Urinary bladder (tissue), 3 donors: ENCODE measurements around a stretch of chr3.

DNA sequence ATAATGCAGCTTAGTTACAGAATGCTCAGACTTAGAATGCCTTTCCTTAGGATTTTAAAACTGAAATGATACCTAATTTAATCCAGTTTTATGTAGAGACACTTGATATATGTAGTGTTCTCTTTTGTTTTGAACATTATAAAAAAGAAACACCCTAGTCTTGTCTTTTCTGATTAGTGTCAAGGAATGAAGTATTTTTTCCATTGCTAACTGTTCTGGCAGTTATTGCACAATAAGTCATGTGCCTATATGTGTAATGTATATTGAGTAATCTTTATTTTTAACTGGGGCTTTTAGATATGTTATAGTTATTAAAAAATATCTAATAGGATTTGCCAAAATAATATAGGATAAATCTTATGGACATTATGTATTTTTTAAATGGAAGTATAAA lies 4.5 kb downstream of the ARL8B start:
- PRO-cap = no peak
- RAMPAGE, long total RNA = no peak

DNA sequence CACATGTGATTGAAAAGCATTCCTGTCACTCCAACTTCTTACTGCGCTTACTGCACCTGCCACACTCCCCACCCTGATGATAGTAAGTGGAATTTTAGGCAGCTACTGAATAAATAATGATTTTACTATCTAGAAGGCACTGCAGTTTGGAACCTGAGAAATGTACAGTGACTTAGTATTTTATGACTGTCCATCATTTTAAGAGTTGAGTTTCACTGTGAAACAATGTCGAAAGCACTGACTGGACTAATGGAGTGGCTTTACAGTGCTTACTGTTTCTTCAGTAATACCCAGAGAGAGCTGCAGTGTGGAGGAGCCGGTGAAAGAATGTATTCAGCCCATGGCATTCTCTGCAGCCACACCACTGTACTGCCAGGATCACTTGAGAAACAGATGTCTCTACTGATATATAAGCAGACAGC lies 16.5 kb downstream of the ARL8B start:
- PRO-cap = no peak
- RAMPAGE, long total RNA = no peak

GRCh38 chr3:5189220-5189527 lies 1.7 kb downstream of the EDEM1 start:
- PRO-cap = no peak
- RAMPAGE, long total RNA = no peak

GRCh38 chr3:5202090-5202847 lies 14.8 kb downstream of the EDEM1 start:
- PRO-cap = no peak
- RAMPAGE, long total RNA = no peak

DNA sequence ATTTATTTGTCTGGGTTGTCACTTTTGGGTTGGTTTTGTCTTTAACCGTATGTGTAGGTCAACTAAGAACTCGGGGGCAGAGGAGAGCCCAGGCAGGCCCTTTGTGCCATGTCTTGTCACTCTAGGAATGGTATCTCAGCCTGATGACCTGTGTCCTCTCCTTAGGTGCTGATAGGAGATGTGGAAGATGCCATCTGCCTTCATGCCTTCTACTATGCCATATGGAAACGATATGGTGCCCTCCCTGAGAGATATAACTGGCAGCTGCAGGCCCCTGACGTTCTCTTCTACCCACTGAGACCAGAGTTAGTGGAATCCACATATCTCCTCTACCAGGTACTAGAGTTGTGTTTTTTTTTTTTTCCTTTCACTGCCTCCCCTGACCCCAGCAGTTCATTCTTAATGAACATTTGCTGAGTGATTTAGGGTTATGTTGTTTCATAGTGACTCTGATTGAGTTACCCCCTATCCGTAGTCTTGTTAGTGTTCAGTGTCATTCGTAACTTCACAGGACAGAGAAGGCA lies 20.5 kb downstream of the EDEM1 start:
- PRO-cap = no peak
- RAMPAGE, long total RNA = no peak

GRCh38 chr3:7740508-7740961 lies 761.1 kb upstream of the LMCD1 start:
- PRO-cap = no peak
- RAMPAGE, long total RNA = no peak

GRCh38 chr3:8372038-8372582 lies 129.5 kb upstream of the LMCD1 start:
- PRO-cap = no peak
- RAMPAGE, long total RNA = no peak

DNA sequence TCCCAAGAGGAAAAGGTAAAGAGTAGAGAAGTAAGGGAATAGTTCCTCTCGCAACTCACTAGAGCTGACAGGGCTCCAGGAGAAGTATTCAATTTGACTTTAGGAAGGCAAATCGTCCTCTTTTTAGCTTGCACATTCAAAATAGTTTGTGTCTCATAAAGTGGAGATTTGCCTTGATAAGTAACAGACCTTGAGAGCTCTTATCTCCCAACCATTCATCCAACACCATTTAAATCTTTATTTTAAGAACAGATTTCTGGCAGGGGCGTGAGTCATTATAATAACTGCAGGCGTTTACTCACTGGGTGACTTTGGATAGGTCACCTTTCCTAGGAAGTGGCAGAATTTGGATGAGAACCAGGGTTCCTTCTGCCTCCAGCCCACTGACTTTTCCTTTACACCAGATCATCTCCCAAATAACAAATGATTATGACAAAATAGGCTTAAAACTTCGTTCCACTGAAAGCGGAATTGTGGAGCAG lies 4.9 kb downstream of the LMCD1 start:
- PRO-cap = unidirectional peak, minus-strand start at position 217 of the sequence
- RAMPAGE, long total RNA = no peak

GRCh38 chr3:8741532-8742333 lies 8.1 kb downstream of the CAV3 start:
- PRO-cap = no peak
- RAMPAGE, long total RNA = no peak

DNA sequence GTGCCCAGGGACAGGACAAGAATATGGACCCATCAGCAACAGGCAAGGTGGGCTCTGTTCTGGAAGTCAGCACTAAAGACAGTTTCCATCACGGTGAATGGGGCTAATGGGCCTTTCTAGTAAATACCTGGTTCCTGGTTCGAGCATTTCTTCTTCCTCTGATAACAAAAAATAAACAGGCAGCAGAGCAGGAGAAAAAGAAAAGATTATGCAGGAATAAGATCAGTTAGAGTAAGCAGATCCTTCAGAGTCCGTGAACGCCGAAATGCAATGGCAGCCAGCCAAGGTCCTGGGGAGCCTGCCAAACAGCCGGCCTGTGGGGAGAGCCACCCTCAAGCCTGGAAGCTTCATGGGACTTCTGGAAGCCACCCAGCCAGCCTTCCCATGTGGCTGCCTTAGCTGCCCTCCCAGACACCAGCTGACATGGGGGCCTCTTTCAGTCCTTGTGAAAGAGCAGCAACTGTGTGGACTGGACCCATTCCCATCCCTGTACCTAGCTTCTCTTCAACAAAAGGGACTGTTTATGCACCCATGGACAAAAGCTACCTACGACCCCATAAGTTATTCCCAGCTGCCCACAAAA lies 64.8 kb upstream of the RAD18 start:
- PRO-cap = unidirectional peak, plus-strand start at position 410 of the sequence
- RAMPAGE, long total RNA = no peak

DNA sequence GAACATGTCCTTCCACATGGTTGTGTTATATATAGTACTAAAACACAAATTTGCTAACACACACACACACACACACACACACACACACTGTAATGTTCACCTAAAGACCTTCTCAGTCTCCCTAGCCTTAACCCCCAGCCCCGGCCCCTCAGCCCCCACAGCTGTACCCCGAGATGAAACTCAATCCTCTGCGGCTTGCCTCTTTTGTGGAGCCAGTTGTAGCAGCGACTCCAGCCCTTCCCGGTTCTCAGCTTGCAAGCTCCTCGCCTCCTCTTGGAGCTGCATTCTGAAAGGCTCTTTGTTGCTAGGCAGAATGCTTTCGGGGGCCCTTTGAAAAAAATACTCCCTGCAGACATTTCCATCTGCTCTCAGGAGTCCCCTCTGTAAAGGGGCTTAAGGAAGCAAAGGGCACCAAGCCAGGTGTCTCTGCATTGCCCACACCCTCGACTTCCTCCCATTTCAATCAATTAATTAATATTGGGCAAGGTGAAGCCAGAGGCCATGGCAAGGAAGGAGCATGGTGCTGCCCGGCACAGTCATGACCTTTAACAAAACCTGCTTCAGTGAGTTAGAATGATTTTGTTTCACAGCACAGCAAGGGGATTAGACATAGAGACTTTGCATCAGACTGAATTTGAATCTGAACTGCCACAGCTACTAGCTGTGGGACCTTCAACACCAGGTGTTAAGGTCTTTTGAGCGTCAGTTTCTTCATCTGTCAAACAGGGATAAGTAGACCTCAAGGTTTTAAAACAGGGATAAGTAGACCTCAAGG lies 65.5 kb downstream of the SRGAP3 start:
- PRO-cap = no peak
- RAMPAGE, long total RNA = no peak

GRCh38 chr3:9249869-9250320 lies 449 bp upstream of the SRGAP3 start:
- PRO-cap = no peak
- RAMPAGE, long total RNA = no peak

DNA sequence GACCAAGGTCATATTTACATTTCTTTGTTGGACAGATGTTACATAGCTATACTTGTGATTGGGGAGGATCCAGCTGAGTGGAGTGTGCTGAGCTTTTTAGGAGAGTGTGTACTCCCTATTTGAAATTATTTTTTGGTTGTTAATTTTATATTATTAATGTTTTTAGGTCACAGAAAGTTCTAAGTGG lies 1.6 kb downstream of the SETD5 start:
- PRO-cap = no peak
- RAMPAGE, long total RNA = no peak

- PRO-cap = no peak
- RAMPAGE, long total RNA = no peak
Measured at GRCh38 chr3:9399342-9399565, 1.8 kb downstream of the SETD5 start.

GRCh38 chr3:9470545-9471676 lies 73.5 kb downstream of the SETD5 start:
- PRO-cap = no peak
- RAMPAGE, long total RNA = no peak

DNA sequence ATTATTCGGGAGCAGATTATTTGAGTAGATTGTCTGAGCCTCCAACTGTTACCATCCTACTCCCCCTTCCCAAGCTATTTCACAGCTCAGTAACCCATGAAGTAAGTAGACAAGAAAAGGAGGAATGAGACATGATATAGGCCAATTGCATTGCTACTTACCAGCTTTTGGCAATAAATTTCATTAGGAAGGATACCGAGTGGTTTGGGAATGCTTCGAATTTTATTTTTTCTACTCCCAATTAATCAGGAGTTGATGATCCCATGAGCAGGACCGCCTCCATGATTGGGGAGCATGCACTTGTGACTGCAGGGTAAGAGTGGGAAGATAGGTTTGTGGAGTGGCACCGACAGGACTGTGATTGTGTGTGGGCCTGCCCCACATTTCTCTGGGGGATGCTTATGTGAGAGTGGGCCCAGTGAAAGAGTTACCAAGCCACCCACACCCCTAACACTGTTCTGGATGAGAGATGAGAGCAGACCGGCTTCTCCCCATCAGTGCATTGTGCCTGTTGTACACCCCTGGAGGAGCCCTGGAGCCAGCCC lies 76.8 kb downstream of the LHFPL4 start:
- PRO-cap = no peak
- RAMPAGE, long total RNA = no peak

DNA sequence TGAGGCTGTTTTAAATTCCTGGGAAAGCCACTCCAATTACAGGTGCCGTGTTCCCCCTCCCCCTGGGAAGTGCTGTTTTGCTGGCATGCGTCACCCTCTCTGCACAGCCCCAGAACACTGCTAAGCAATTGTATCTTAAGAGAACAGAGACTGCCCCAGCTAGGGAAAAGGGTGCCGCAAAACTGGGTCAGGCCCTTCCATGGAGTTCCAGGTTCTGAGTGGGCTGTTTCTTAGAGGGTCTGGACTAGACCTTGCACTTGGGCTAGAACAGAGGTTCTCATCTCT lies 21.4 kb upstream of the CPNE9 start:
- PRO-cap = no peak
- RAMPAGE, long total RNA = no peak

- PRO-cap = no peak
- RAMPAGE, long total RNA = no peak
Measured at GRCh38 chr3:9701578-9702126, 2.0 kb upstream of the CPNE9 start.

GRCh38 chr3:9734022-9734774 lies 2.7 kb downstream of the BRPF1 start:
- PRO-cap = no peak
- RAMPAGE, long total RNA = no peak

- PRO-cap = no peak
- RAMPAGE, long total RNA = no peak
Measured at GRCh38 chr3:9743387-9743803, 6.4 kb upstream of the OGG1 start.